H1 (cell line): ENCODE results near the gene ADCY5.

DNA sequence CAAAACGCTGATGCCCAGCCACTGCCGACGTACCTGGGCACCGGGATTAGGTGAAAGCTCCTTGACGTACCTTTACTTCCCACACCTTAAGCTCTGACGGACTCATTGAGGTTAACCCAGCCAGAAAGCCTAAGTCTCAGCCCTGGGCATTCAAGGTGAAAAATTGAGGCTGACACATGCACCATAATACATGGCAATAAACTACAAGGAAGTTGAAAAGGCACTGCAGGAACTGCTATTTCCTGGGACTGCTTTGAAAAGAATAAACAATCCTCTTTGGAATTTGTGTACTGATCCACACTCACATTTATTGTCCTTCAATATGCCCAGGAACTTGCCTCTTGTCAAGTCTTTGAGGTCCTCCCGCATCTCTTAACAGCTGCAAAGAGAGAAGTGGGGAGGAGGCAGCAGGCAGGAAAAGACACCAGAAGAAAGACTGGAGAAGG is 16.9 kb downstream of the ADCY5 start:
- RRBS: no CpG with 5 or more reads among the region's 7 CpGs
CAGE:
- cytosol, long polyA plus RNA: no peak
- long polyA plus RNA: no peak
- nucleus, long polyA plus RNA: no peak

DNA sequence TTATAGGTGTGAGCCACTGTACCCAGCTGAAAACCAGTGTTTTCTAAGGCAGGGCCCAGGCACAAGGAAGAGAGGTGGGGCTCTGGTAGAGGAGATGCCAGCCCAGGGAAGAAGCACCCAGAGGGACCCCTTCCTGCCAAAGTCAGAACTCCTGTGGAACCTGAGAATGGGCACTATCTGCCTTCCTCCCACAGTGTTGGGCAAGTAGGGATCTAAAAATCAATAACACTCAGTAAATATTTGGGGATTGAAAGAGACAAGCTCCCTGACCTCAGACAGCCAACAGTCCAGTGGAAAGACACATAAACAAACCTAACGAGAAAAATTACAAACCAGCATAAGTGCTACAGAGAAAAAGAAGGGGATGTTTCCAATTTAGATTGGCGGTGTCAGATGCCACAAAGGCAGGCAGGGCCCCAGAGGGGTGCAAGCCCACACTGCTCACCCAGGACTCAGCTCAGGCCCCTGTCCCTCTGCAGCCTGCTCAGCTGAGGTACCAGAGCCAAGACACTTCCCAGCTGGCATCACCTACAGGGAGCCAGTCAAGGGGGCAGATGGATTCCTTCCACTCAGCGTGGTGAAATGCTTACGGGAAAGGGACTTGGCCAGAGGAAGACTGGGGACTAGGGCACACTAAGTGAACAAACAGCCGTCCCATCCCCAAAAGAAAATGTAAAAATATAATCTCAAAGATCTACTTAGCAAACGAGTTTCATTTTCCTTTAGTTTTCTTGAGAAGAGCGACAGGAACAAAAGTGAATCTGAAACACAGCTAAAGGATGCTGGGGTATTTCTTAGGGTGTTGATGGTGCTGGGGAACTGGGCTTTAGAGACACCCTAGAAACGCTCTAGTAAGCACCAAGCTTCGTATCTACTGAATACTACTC is 15.8 kb downstream of the ADCY5 start:
- RRBS: no CpG with 5 or more reads among the region's 9 CpGs
CAGE:
- cytosol, long polyA plus RNA: no peak
- long polyA plus RNA: no peak
- nucleus, long polyA plus RNA: no peak

GRCh38 chr3:123443774-123444520 is 4.9 kb downstream of the ADCY5 start:
- RRBS: no CpG with 5 or more reads among the region's 10 CpGs
CAGE:
- cytosol, long polyA plus RNA: no peak
- long polyA plus RNA: no peak
- nucleus, long polyA plus RNA: no peak

GRCh38 chr3:123448447-123449210 is at the start of gene ADCY5:
Gene ADCY5, minus strand, starts transcription at chr3:123449090.
- RRBS: 4% methylated on average over 47 of the region's 88 CpGs
CAGE:
- cytosol, long polyA plus RNA: no peak
- long polyA plus RNA: no peak
- nucleus, long polyA plus RNA: no peak

DNA sequence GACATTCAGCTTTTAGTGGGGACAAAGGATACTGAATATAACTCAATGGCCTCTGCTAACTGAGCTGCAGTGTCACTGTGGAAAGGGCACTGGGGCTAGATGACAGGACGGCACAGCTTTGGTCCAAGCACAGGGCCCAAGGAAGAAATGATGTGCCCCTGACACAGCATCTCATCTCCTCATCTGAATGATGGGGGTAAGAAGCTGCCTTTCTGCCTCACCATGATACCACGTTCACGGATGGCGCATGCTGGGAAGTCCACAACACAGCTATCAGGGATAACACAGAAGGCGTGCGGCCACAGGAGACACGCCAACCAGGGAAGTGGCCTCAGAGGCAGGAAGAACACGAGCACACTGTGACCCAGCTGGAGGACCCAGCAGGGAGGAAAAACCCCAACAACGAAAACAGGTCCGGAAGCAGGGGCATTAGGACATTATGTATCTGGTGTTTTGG is 62.0 kb downstream of the HACD2 start:
- RRBS: no CpG with 5 or more reads among the region's 10 CpGs
CAGE:
- cytosol, long polyA plus RNA: no peak
- long polyA plus RNA: no peak
- nucleus, long polyA plus RNA: no peak

- RRBS: no CpG with 5 or more reads among the region's 3 CpGs
CAGE:
- cytosol, long polyA plus RNA: no peak
- long polyA plus RNA: no peak
- nucleus, long polyA plus RNA: no peak
These were observed 25.5 kb upstream of the HACD2 start for GRCh38 chr3:123610275-123610817.

DNA sequence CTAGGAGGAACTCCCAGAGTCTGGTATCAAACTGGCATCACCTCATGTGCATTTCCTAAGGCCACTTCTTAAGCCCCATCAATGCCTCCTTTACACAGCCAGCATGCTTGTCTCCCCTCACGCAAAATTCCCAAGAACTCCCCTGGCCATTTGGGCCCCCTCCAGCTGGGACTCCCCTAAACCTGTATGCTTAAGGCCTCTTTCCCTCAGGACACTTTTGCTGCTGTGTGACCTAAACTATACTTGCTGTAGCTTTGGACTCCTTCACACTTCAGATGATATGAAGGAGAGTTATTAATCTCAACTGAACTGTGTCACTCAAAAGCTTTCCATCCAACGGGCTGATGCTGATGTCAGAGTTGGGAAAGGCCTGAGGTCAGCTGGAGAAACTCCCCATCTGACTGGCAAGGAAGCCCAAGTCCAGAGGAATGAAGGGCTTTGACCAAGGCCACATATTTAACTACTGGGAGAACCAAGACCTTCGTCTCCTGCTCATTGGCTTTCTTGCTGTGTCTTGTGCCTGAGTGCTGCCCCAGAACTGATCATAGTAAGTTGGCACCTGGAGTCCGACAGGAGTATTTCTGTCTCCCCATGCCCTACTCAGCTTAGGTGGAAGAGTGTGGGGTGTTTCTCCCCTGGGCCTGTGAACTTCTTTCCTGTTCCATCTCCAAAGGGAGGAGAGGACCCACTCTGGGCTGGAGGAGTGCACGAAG is 92.2 kb upstream of the HACD2 start:
- RRBS: no CpG with 5 or more reads among the region's 5 CpGs
CAGE:
- cytosol, long polyA plus RNA: no peak
- long polyA plus RNA: no peak
- nucleus, long polyA plus RNA: no peak

DNA sequence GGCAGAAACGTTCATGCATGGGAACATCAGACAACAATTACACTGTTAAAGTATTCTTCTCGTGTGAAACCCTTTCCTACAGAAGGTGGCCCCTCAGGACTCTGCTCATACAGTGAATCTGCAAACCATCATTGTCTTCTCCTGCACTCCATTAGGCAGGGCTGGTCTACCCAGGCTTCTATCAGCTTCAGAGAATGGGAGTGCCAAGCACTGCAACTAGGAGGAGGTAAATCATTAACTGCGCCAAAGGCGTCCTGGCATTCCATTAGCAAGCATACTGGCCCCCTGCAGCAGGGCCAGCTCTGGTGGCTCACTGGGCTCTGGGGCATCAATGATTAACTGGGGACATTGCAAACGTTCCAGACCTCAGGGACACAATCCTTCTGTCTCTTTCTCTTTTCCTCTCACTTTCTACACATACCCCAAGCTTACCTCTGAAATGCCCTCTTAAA is 129.1 kb downstream of the MYLK start:
- RRBS: no CpG with 5 or more reads among the region's 5 CpGs
CAGE:
- cytosol, long polyA plus RNA: no peak
- long polyA plus RNA: no peak
- nucleus, long polyA plus RNA: no peak

DNA sequence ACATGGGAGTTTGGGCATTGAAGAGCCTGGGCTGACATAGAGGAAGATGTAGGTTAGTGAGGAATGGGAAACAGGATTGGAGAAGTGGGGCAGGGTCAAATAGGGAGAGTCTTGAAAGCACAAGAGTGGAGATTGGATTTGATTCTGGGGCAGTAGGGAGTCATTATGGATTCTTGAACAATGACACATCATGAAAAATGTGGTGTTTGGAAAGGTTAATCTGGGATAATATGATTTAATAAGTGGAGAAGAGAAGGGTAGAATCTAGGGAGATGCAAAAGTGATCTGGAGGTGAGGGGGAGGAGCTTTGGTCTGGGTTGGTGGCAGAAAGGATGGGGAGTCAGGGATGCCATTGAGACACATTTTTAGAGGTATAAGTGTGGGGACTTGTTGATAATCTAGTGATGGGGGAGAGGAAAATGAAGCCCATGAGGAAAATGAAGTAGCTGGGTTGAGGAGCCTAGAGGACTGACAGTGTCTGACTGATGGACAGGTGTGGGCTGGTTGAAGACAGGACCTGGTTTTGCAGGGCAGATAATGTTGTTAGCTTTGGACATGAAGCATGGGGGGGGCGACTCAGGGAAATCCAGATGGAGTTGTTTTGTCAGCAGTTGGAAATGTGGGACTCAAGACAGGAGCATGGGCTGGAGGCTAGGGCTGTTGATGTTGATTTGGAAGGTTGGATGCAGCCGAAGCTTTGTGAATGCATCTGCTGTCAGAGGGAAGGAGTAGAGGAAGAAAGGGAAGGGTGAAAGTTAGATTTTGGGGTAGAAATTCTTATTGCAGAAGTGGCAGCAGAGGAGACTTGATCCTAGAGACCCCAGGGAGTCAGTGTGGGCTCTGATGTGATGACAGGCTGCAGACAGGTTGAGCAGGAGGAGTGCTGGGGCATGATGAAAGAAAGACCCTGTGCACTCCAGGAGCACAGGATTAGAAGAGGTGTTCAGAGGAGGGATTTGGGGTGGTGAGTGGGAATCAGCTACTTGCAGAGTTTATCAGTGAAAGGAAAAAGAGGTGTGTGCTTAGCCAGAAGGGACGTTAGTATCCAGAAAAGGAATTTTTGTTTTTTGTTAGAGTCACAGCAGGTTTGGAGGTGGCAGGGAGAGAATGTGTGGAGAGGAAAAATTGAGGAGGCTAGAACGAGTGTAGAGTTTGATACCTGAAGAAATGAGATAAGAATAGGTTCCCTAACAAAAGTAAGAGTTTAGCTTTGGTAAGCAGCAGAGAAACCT is 4.6 kb downstream of the KALRN start:
- RRBS: no CpG with 5 or more reads among the region's 4 CpGs
CAGE:
- cytosol, long polyA plus RNA: no peak
- long polyA plus RNA: no peak
- nucleus, long polyA plus RNA: no peak

- RRBS: no CpG with 5 or more reads among the region's 8 CpGs
CAGE:
- cytosol, long polyA plus RNA: no peak
- long polyA plus RNA: no peak
- nucleus, long polyA plus RNA: no peak
These were observed 59.6 kb downstream of the KALRN start for GRCh38 chr3:124092721-124093288.

GRCh38 chr3:124157048-124157453 is 123.9 kb downstream of the KALRN start:
- RRBS: no CpG with 5 or more reads among the region's 2 CpGs
CAGE:
- cytosol, long polyA plus RNA: no peak
- long polyA plus RNA: no peak
- nucleus, long polyA plus RNA: no peak

DNA sequence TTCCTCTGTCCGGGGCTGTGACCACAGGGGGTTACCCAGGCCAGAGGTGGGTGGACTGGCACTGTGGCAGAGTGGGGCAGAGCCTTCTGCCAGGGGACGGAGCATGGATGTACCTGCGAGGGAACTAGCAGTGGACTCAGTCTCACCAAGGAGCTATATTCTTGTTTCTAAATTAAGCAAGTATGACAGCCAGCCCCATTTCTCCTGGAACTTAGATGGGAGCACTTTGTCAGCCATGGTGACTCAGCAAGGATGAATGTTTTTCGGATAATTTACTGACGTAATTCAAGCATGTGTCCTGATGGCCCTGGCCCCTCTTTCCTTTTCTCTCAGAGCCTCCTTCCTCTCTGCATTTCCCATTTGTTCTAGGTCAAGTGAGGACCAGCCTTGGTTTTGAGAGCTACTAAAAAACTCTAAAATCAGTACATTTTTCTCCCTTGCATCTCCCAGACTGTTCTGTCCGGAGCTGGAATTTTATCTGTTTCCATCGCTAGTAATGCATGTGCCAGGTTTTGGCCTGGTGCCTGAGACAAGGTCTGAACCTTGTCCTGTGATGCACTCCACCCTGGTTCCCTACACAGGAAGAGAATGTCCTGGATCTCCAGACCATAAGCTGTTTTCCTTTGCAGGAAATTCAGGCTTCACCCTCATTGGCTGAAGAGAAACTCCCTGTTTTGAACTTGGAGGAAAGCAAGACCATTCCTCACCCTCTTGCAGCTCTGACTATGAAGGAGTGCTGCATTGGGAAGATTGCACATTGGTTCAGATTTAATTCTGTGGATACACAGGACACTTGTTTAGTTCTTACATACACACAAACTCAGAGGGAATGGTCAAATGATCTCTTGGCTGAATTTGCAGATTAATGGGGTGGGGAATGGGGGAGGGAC is 215.4 kb downstream of the KALRN start:
- RRBS: 83% methylated on average over 1 of the region's 7 CpGs
CAGE:
- cytosol, long polyA plus RNA: no peak
- long polyA plus RNA: no peak
- nucleus, long polyA plus RNA: no peak

- RRBS: no CpG with 5 or more reads among the region's 1 CpG
CAGE:
- cytosol, long polyA plus RNA: no peak
- long polyA plus RNA: no peak
- nucleus, long polyA plus RNA: no peak
These were observed 225.7 kb upstream of the UMPS start for GRCh38 chr3:124504545-124504912.

- RRBS: no CpG with 5 or more reads among the region's 9 CpGs
CAGE:
- cytosol, long polyA plus RNA: no peak
- long polyA plus RNA: no peak
- nucleus, long polyA plus RNA: no peak
These were observed 143.2 kb upstream of the UMPS start for GRCh38 chr3:124586794-124587795.

- RRBS: no CpG with 5 or more reads among the region's 9 CpGs
CAGE:
- cytosol, long polyA plus RNA: no peak
- long polyA plus RNA: no peak
- nucleus, long polyA plus RNA: no peak
These were observed 95.3 kb upstream of the UMPS start for GRCh38 chr3:124634596-124635654.

- RRBS: no CpG with 5 or more reads among the region's 12 CpGs
CAGE:
- cytosol, long polyA plus RNA: no peak
- long polyA plus RNA: no peak
- nucleus, long polyA plus RNA: no peak
These were observed 30.6 kb upstream of the UMPS start for GRCh38 chr3:124699551-124700112.

GRCh38 chr3:124700726-124701542 is 29.3 kb upstream of the UMPS start:
- RRBS: no CpG with 5 or more reads among the region's 16 CpGs
CAGE:
- cytosol, long polyA plus RNA: no peak
- long polyA plus RNA: no peak
- nucleus, long polyA plus RNA: no peak

DNA sequence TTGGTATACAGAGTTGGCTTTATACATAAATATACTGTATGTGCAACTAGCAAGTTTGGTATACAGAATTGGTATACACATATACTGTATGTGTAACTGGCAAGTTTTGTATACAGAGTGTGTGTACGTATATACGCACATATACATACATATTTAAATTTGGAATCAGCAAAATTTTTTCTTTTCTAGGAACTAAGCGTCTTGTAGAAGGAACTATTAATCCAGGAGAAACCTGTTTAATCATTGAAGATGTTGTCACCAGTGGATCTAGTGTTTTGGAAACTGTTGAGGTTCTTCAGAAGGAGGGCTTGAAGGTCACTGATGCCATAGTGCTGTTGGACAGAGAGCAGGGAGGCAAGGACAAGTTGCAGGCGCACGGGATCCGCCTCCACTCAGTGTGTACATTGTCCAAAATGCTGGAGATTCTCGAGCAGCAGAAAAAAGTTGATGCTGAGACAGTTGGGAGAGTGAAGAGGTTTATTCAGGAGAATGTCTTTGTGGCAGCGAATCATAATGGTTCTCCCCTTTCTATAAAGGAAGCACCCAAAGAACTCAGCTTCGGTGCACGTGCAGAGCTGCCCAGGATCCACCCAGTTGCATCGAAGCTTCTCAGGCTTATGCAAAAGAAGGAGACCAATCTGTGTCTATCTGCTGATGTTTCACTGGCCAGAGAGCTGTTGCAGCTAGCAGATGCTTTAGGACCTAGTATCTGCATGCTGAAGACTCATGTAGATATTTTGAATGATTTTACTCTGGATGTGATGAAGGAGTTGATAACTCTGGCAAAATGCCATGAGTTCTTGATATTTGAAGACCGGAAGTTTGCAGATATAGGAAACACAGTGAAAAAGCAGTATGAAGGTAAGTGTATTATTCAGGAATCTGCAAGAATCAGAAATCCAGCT is 7.4 kb downstream of the UMPS start:
- RRBS: no CpG with 5 or more reads among the region's 12 CpGs
CAGE:
- cytosol, long polyA plus RNA: no peak
- long polyA plus RNA: no peak
- nucleus, long polyA plus RNA: no peak

DNA sequence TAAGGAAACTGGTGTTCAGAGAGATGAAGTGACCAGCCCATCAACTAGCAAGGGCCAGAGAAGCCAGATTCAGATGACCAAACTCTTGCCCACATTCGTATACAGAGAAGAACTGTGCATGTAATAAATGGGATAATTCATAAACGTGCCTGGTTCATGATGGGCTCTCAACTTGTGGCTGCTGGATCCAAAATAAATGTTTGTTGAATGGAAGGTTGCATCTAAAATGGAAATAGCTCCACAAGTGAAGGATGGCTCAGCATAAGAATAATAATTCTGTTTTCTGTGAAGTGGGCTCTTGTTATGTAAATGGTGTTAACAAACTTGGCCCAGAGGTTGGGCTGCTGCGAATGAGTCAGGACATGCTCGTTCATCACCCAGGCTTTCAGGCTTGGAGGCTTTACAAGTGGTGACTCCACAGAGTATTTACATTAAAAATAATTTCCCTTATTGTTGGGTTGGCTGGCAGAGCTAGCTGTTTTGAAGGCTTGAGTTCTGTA is 60.6 kb downstream of the ITGB5 start:
- RRBS: no CpG with 5 or more reads among the region's 4 CpGs
CAGE:
- cytosol, long polyA plus RNA: no peak
- long polyA plus RNA: no peak
- nucleus, long polyA plus RNA: no peak

- RRBS: no CpG with 5 or more reads among the region's 4 CpGs
CAGE:
- cytosol, long polyA plus RNA: no peak
- long polyA plus RNA: no peak
- nucleus, long polyA plus RNA: no peak
These were observed 51.2 kb downstream of the ITGB5 start for GRCh38 chr3:124835746-124836573.